ENCODE data around the genes XIRP2, STK39 and G6PC2.

DNA sequence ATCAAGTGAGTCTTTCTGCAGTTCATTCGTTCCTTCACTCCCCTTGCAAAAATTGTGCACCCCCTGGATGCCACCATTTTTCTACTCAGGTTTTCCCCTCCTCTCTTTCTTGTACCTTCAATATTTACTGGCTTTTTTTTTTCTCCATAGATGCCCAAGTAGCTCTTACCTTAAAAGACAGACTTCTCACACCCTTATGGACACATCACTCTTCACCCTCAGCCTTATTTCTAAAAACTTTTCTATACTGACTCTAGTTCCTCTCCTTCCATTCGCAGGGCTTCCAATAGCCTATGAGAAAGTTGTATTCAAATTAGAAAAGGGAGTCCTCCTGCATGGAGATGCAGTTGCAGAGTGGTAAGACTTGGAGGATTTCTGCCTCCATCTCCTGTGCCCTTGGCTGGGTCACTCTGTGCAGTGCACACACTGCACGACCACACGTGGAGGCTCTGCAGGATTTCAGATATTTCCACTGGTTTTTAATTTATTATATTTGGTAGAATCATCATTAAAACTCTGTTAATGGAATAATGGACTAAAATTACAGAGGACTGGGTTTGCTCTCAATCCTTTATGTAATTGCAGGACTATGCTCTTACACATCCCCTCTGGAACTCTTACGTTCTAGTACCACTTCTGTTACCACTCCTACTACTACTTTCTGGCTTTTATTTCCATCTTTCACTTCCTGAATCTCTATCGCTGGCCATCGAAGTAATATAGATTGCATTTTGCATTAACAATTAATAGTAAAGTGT, 74.8 kb upstream of the GALNT3 start:
- PRO-cap, result no peak

DNA sequence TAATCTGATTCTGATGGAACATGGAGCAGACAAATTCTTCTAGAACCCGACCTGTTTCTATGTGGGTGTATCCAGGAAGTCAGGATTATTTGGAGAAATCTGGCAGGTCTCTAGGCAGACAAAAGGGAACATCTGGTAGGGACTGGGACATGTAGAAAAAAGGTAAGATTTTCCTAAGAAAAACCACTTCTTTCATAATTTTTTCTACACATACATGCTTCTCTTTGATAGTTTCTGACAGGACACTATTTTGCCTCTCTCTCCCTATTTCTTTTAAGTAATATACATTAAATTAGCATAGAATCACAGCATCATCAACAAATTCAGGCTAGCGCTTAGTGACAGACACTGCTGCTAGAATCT, at the start of gene XIRP2:
XIRP2 (plus strand) TSS at position 85 of the 363 bp plus-strand sequence.
- PRO-cap, result no peak

GRCh38 chr2:167186492-167186862, 106.3 kb upstream of the B3GALT1 start:
- PRO-cap, result no peak

DNA sequence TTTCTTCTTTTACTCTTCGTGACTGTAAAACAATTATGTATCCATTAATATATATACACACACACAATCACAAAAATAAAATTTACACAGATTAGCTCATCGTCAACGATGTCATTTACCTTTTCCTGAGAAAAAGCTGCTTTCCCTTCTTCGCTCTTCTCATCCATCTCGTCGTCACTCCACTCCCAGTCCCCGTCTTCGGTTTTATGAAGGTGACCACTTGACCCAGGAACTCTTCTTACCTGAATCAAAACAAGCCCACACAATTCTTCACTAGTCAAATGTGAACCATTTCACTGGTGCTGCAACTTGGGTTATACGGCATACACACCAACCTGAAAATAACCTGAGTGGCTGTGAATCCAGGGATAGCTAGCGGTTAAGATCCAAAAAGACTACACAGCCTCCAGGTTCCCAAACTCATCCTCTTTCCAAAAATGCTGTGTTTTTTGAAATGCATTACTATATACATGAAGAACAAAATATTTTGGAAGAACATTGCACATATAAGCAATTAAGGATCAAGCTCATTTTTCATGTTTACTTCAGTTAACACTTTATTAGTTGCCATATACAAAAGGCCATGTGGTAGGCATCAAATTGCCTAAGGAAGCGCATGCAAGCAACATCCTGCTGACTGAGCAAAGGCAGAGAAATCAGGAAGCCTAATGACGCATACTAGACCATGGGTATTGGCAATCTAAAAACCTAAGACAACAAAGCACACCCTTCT, 172.2 kb downstream of the STK39 start:
- PRO-cap, result no peak

DNA sequence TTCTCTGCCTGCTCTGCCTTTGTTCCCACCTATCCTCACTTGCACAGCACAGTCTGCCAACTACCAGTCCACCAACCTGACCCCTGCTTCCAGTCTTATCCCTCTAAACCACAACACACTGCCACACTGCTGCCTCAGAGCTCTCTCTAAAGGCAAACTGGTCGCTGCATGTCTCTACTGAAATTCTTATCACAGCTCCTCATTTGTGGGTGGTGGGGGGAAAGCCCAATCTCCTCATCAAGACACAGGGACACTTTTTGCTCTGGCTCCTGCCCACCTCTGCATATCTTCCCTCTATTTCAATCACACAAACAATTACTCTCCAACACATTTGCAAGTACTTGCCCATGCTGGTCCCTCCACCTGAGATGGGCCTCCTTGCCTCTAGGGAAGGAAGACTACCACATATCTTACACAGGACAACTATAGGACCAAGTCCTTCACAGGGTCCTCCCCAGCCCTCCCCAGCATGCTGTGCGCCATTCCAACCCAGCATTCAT, 153.7 kb downstream of the STK39 start:
- PRO-cap, result no peak

DNA sequence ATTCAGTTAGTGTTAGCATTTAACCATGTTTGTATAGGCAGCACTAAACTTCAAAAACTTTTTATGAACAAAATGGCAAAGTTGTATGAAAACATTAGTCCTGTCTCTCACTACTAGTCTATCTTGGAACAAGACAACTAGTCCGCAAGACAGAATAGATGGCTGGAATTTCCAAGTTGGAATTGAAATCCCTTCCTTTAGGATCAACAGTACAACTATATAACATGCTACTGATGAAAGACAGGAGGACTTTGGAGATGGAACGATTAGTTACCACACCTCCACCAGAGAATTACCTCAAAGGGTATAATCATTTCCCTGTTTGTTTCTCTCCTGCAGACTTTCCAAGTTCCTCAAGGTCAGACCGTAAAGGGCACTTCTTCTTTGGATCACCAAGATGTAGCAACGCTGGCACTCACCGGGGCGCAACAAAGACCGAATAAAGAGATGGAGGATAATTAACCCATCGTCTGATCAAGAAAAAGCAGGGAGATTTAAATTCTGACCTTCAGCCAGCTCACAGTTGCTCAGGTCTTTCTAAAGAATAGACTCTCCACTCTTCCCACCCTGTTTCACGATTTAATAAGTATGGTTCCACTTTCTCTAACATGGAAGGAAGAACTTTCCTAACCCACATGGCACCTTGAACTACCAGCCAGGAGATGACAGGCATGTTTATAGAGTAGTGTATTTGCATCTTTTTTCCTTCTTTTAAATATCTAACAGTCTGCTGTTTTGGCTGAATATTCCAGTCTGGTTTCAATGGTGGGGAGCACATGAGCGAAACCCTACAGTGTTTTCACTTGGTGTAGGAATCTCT, 25.8 kb downstream of the STK39 start:
- PRO-cap, result no peak

DNA sequence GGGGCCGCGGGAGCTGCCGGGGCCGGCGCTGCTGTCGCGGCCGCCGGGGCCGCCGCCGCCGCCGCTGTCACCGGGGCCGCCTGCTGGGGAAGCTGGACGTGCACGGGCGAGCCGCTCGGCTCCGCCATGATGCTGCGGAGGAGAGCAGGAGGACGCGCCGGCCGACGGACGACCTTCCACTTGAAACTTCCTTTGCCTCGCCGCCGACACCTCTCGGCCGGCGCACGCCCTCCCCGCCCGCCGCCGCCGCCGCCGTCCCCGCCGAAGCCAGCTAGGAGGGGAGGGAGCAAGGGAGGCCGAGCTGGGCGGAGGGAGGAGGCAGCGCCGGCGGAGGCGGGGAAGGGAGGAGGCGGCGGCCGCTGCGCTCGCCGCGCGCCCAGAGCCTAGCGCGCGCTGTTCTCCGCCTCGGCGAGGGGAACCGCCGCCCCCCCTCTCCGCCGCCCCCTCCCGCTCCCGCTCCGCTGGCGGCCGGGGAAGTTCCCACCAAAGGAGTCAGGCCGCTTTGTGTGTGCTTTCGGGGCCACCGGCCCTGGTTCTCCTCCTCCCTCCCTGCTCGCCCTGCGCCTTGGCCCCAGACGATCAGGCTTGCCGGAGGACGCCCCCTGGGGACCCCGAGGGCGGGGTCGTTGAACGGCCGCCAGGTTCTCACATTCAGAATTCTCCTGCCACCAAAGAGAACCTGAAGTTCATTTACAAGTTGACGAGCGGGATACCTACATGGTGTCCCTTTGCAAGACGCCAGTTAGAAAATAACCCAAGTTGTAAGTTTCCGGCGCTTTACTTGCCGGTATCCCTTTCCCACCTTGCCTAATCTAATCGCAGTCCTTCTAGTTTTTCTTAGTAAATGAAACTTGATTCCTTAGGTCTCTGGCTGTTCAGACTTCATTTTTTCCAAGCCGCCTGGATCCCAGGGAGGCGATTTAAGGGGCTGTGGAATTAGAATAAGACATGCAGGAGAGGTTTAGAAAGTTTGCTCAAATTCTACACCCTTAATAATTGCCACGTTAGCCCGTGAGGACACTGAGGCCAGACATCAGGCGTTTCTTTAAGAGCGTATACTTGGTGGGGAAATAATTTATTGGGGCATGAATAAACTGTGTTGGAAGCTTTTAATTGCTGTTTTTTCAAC, at the start of gene STK39:
STK39 (minus strand) TSS at position 288 of the 1,129 bp plus-strand sequence.
- PRO-cap, result bidirectional peak, plus-strand start at position 327 of the sequence, minus-strand start at position 215 of the sequence; bidirectional peak, plus-strand start at position 689 of the sequence, minus-strand start at position 577 of the sequence

GRCh38 chr2:168493180-168493728, 37.2 kb downstream of the CERS6 start:
- PRO-cap, result no peak

DNA sequence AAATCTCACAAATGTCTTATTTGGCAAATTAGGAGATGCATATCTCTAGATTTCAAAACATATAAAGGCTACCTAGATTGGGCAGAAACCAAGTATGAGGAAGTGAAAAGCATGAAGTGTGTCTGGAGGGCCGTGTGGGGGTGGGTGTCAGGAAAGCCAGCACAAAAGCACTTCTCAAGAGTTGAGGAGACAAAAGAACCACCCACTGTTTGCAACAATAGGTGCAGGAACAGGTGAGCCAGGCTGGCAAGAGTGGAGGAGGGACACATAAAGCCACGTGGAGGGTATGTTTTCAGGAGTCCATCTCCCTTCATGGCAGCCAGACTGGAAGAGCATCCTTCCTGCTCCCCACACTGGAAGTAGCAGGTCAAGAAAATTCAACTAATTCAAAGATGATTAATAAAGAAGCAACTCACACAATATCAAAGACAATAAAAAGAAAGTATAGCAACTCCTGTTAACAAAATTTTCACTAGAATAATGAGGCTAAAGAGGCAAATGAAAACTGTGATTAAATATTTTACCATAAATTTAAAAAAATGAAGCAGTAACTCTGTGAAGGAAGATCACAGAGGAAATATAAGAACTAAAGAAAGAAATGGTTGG, 96.5 kb downstream of the CERS6 start:
- PRO-cap, result unidirectional peak, plus-strand start at position 133 of the sequence; unidirectional peak, plus-strand start at position 214 of the sequence

DNA sequence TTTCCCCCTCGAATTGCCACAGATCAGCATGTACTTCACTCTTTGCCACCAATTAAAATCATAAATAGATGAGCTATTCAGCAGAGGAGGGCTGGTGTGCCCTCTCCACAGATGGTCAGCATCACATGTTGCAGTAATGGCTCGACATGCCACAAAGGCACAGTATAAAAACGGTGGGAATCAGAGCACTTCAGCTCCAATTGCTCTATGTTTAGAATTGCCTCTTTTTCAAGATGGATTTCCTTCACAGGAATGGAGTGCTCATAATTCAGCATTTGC, at the start of gene G6PC2:
G6PC2 (plus strand) TSS at position 193 of the 279 bp plus-strand sequence.
- PRO-cap, result no peak

GRCh38 chr2:169583887-169584184, 315 bp upstream of the PPIG start:
- PRO-cap, result no peak

- PRO-cap, result no peak
Observed at GRCh38 chr2:169683584-169684127, 10.5 kb downstream of the CFAP210 start.

DNA sequence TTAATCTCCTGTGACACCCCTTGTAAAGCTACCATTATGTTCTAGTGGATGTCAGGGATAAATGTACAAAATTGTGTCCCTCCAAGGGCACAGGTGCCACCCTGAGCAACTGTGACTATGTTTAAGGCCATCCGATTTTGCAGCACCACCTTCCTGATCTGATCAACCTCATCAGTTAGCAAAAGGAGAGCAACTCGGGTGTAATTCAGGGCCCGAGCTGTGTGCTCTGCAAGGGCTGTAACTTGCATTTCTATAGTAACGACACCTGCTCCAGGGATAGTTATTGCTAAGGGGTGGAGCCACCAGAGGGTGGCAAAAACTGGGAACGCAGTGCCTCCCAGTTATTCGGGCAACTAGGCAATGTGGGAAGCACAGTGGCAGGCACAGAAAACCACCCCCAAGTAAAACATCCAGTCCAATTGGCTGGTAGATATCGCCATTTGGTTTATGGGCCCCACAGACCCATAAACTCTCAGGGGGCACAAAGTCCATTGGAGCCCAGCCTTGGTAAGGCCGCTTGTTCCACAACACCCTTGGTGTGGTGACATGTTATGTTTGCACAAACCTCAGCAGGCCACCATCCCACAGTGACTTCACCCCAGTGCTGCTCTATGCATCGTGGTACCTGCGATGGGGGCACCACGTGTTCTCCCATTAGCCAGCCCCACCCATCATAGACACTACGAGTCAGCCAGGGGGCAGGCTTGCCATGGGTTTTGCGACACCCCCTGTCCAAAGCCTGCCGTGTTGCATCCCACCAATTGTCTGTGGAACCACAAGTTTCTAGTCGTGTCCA, 18.4 kb downstream of the PHOSPHO2 start:
- PRO-cap, result no peak

DNA sequence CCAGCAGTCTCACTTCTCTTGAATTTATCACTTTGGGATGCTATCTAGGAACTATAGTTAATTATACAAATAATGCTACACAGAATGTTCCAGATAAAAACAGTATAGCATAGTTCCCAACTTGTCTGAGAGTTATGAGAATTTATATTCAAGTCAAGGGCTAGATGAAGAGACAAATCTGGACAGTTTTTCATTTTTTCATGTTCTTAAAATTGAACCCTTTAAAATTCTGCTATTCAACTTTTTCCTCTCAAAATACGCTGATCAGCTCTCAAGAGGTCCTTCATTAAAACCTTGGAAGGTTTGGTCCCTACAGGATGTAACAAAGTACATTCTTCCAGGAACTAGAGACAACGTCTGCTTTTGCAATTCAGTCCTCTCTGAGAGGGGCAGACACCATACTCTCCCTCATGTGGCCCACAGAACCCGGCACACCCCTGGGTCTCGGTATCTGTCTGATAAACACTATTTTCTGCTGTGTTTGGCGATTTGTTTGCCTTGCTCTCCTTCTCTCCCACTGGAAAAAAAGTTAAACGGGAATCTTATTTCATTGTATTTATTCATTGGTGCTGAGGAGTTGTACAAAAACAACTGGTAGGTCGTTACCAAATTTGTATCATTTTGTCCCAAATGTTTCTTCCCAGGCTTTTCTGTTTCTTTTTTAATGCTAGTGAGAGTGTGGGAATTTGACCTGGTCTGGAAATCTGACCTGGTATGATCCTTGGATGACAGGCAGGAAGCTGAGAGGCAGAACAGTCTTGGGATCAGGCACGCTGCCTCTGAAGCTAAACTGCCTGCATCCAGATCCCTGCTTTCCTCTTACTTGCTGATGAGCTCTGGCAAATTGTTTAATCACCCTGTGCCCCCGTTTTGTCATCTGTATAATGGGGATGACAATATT, 2.9 kb downstream of the KLHL23 start:
- PRO-cap, result no peak

DNA sequence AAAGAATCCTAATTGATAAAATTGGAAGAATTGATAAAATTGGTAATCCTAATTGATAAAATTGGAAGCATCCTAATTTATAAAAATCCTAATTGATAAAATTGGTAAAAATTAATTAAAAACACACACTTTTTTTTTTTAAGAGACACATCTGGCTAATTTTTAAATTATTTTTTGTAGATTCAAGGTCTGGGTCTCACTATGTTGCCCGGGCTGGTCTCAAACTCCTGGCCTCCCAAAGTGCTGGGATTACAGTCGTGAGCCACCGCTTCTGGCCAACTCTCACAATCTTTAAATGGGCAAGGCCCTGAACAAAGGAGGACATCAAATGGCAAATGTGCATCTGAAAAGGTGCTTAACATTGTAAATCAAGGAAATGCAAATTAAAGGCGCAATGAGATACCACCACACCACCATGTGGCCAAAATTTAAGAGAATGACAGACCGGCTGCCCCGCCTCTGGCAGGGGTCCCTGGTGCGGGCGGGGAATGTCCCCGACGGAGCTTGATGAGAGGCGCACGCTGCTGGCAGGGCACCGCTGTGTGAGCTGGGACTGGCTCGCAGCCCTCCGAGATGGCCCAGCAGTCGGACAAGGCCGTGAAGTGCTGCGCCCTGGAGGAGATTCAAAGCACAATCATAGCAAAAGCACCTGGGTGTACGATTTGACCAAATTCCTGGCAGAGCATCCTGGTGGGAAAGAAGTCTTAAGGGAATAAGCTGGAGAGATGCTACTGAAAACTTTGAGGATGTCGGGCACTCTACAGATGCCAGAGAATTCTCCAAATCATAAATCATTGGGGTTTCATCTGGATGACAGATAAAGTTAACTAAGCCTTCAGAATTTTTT, 8.9 kb upstream of the SSB start:
- PRO-cap, result no peak

DNA sequence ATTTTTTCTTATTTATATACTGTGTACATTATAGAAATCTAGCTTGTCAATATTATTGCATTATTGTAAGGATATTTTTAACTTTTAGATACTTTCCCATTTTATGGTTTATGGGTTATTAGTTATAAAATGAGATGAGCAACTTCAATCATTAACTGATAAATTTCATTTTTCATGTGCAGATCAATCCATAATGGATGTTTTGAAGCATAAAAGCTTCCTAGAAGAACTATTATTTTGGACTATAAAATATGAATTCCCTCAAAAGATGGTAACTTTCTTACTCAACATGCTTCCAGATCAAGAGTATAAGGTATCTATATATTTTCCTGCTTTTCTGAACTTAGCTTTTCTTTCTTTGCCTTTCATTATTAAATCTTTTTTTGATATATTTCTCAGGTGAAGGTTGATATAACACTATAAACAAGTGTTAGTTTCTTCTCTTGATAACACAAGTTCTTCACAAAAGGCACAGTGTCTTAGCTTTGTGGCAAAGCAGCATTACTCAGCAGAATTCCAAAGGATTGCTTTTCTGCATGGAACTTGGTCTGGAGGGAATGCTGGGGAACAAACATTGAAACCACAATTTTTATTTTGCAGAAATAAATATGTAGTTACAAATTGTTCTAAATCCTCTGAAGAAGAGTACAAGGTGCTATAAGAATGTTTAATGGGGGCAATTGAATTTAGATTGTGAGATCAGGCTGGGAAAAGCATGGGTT, 67.9 kb downstream of the UBR3 start:
- PRO-cap, result no peak

DNA sequence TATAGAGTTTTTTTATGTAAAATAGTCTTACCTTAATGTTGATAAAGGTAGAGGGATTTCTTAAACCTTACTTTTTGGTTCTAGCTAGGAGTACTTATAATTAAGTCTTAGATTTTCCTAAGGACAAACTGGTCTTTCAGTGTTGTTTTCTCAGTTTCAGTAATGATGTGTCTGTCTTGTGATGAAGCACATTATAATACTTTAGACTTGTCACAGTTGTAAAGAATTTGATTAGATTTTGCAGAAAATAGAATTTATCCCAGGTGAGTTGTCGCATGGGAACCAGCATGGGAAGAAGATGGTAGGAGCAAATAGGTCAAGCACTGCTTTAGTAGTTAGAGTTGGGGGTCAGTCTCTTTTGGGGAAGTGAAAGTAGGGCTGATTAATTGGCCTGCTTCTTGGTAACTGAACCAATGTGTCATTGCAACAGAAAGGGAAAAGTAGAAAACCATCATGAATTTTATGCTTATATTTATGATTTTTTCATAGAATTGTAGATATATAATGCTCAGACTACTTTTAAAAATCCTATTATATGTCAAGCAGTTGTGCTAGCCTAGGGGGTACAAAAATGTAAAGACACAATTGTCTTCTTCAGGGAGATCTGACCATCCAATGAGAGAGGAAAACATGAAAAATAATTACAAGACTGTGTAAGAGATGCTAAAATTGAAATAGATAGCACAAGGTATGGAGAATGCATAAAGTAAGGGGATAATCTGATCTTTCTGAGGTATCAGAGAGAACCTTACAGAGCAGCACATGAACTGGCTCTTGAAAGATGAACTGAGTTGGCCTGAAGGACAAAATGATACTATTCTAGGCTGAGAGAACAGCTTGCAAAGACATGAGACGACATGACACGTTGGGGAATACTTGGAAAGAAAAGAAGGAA, 153.1 kb upstream of the MYO3B start:
- PRO-cap, result no peak

DNA sequence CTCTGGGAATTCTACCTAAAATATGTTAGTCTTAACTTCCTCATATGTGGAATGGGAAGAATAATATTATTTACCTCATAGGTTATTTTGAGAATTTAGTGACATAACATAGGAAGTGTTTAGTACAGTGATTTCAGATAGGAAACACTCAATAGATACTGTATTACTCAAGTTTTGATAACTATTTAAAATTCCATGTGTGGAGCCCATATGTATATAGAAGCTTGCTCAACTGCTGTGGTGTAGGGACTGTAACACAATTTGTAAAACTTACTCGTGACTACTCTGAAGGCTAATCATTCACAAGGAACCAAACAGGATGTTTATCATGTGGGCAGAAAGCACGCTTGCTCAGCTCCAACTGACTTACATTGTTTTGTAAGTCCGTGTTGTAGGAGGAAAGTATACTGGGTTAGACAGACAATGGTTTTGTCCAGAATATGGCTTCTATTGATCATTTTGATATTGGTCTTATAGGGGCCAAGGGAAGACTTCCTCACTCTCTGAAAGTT, 259.6 kb upstream of the SP5 start:
- PRO-cap, result no peak

- PRO-cap, result no peak
Observed at GRCh38 chr2:170530037-170530710, 185.0 kb upstream of the SP5 start.

GRCh38 chr2:170770614-170771816, 837 bp downstream of the ERICH2 start:
- PRO-cap, result bidirectional peak, plus-strand start at chr2:170770941, minus-strand start at chr2:170770768

All from SP-49 (cell line).